Esophagus squamous epithelium (tissue), 4 donors: ENCODE measurements around a stretch of chr16.

DNA sequence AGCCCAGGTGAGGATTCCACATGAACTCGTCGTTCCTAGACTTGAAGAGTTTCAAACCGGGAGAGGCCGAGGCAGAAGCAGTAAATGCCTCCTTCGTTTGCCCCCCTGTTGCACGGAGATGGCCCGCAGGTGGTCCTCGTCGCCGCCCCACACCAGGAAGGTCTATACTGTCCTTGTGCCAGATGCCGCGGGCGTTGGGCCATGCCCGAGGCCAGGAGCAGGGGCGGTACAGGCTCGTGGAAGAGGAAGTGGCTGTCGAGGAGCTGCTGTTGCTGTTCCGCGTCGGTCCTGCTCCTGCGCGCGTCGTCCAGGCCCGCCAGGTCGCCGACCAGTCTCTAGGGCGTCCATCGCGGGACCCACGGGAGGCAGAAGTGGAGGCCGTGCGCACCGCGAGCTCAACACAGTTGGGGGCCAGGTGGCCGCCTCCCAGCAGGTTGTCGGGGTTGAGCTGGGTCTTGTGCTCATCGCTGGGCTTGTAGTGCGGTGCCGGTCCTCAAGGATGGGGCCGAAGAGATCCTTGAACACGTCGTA, 12.9 kb upstream of the C16orf87 start:
- PRO-cap = no peak
- RAMPAGE, long total RNA, 4 experiments = no peak in any of the 4 experiments

GRCh38 chr16:46883174-46883689, 930 bp upstream of the GPT2 start:
- PRO-cap = no peak
- RAMPAGE, long total RNA, 4 experiments = no peak in any of the 4 experiments

GRCh38 chr16:47142354-47143311, 1.1 kb downstream of the NETO2 start:
- PRO-cap = bidirectional peak, plus-strand start at chr16:47142650, minus-strand start at chr16:47142546; unidirectional peak, plus-strand start at chr16:47143178
- RAMPAGE, long total RNA, 4 experiments = no peak in any of the 4 experiments

- PRO-cap = no peak
- RAMPAGE, long total RNA, 4 experiments = no peak in any of the 4 experiments
Measured at GRCh38 chr16:47463777-47464581, 2.8 kb downstream of the PHKB start.

DNA sequence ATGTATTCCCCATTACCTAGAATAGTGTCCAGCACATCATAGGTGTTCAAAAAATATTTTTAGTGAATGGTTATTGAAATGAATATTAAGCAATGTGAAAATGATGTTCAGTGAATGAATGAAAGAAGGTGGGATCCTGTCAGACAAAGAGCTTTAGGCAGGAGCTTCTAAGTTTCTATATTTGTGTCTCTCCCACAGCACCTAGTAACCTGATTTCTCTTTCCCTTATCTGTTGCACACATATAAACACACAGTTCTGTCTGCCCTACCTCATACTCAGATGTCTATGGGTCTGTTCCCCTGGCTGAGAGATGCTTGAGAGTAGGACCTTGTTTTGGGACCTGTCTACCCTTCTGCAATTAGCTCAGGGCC, 6.1 kb upstream of the LONP2 start:
- PRO-cap = no peak
- RAMPAGE, long total RNA, 4 experiments = no peak in any of the 4 experiments

DNA sequence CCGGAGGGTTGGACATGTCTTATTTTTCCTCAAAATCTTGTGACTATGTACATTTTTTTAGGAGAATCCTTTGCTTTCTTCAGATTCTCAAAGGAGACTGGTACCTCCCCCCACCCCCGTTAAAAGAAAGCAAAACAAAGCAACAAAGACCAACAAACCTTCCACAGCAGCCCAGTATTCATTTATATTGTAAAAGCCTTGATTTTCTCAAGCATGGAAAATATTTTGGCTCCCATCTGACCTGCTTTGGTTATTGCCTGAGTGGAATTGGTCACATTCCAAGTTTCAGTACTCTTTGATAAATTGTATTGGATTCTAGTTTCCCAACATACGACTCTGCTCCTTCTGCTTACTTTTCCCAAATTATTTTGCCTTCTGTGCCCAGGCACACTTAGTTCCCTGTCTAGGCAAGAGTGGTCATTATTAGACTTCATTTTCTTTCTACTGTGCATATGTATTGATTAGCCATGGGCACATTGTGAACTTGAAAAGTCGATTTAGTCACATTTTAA, 1.3 kb downstream of the ABCC11 start:
- PRO-cap = no peak
- RAMPAGE, long total RNA, 4 experiments = no peak in any of the 4 experiments

DNA sequence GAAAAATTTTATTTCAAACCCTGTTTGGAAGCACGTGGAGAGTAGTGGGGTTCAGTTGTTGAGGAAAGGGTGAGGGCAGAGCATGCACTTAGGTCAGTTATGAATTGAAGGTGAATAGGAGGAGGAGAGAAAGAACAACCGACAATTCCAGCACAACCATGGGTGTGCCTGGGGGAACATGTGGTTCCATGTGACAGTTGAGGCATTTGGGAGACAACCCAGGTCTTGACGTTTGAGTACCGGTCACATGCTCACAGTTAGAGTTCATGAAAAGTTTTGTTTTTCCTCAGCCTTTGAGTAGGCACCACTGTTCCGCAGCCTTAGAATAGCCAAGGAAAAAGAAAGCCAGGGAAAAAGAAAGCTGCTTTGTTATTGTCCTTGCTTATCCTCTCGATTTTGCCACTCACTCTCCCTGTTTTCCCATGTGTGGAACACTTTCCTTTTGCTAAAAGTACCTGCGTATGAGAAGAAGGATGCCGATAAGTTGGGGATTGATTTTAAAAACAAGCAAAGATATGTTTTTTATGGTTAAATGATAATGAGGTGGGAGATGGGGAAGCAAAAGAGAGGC, 25.6 kb upstream of the ABCC11 start:
- PRO-cap = no peak
- RAMPAGE, long total RNA, 4 experiments = no peak in any of the 4 experiments

GRCh38 chr16:48356901-48357572, 28.2 kb downstream of the SIAH1 start:
- PRO-cap = no peak
- RAMPAGE, long total RNA, 4 experiments = no peak in any of the 4 experiments

- PRO-cap = no peak
- RAMPAGE, long total RNA, 4 experiments = no peak in any of the 4 experiments
Measured at GRCh38 chr16:48361139-48361473, 24.1 kb downstream of the SIAH1 start.

DNA sequence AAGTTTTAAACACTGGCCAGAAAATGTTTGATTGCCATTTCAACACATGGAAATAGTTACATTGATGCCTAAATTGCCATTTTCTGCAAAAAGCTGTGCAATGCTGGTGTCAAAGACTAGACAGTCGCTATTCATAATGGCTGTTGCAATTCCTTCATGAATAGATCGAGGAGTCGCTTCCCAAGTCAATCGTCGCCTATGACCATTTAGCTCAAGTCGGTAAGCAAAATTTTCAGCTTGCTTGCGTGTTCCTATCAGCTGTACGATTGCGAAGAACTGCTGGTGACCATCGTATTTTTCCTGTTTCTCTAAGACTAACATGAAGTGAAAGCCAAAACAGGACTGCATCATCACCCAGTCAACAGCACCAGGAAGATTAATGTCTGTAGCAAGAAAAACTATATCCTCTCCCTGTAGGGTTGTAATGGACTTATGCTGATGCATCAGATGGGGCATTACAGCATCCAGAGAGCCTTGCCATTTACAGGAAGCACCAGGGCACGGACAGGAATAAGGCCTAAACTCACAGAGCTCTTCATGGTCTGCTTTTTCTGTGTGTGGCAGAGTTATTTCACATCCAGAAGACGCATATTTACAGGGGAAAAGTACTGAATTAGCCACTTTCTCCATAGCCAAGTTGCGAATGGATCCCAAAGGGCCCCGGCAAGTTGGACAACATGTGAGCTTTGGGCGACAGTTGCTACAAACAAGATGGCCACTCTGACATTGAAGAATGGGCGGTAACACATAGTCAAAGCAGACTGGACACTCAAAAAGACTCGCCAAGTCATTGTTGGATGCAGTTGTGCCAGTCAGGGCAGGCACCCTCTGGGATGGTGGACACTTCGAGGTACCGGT, 23.4 kb downstream of the SIAH1 start:
- PRO-cap = no peak
- RAMPAGE, long total RNA, 4 experiments = no peak in any of the 4 experiments

- PRO-cap = no peak
- RAMPAGE, long total RNA, 4 experiments = no peak in any of the 4 experiments
Measured at GRCh38 chr16:48373685-48374152, 11.5 kb downstream of the SIAH1 start.

DNA sequence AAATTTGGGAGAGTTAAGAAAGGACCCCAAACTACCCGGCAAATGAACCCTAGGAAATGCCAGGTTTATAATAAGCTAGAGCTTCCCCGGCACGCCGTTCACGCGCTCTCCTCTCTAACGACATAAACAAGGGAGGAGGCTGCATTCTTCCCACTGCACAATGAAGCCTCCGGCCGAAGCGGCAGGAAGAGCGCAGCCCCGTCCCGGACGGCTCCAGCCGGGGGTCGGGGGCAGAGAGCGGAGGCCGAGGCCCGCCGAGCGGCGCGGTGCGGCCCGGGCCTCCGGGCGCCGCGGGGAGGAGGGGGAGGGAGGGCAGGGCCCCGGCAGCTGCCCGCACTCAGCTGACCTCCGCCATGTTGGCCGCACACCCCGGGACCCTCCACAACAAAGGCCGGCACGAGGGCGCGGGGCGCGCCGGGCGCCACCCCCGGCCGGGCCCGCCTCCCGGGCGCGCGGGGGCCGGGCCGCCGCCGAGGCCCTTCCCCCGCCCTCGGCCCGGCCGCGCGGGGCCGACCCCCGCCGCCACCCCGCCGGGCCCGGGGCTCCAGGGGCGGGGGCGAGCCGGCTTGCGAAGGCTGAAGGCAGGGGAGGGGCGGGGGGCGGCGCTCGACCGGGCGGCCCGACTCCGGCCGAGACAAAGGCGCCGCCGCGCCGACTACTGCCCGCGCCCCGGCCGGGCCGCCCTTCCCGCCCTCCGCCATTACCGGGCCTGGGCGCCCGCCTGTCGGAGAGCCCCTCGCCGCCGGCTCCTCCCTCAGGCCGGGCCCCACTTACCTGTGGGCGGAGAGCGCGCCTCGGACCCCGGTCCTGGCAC, 576 bp downstream of the SIAH1 start:
- PRO-cap = bidirectional peak, plus-strand start at position 216 of the sequence, minus-strand start at position 124 of the sequence; bidirectional peak, plus-strand start at position 637 of the sequence, minus-strand start at position 383 of the sequence
- RAMPAGE, long total RNA, 4 experiments = no peak in any of the 4 experiments

DNA sequence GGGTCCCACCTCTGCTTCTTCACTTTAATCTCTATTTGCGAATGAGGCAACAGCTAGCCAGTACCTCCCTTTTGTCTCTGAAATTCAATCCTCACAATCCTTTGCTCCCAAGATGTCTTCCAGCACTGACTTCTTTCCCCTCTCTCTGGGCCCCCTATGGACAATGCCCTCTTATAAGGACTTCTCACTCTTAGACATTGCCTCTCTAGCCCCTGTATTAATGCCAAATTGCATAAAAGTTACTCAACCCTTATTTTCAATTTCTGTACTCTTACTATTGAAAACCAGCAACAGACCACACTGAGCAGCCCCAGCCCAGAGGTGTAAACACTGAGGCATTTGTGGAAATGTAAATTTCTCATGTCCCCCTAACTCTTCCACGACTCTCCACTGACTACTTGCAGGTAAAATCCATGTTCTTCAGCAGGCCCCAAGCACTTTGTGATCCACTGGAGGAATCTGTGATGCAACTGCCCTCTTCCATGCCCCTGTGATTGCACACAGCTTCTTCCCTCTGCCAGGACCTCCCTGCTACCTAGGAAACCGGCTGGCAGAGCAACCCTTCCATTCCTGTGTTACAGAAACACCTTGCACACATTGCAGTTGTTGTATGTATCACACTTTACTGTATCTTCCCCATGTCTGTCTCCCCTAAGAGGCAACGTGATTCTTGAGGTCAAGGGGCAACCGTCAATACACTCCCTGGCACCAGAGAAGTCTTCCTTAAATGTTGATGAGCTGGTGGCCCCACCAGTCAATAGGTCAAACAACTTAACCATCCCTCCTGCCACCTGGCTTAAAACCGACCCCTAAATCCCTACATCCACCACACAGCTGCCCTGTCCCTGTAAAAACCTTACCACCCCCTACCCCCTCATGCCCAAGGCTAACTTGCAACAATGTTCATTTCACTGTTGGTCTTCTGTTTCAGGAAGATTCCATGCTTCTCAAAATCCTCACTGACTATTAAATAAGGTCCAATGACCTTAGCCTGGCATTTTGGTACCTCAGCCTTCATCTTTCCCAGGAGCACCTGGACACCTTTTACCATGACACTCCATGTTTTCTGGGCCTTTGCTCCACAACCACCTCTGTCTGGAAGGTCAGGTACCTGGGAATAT, 4.2 kb downstream of the N4BP1 start:
- PRO-cap = bidirectional peak, plus-strand start at position 520 of the sequence, minus-strand start at position 441 of the sequence
- RAMPAGE, long total RNA, 4 experiments = no peak in any of the 4 experiments

DNA sequence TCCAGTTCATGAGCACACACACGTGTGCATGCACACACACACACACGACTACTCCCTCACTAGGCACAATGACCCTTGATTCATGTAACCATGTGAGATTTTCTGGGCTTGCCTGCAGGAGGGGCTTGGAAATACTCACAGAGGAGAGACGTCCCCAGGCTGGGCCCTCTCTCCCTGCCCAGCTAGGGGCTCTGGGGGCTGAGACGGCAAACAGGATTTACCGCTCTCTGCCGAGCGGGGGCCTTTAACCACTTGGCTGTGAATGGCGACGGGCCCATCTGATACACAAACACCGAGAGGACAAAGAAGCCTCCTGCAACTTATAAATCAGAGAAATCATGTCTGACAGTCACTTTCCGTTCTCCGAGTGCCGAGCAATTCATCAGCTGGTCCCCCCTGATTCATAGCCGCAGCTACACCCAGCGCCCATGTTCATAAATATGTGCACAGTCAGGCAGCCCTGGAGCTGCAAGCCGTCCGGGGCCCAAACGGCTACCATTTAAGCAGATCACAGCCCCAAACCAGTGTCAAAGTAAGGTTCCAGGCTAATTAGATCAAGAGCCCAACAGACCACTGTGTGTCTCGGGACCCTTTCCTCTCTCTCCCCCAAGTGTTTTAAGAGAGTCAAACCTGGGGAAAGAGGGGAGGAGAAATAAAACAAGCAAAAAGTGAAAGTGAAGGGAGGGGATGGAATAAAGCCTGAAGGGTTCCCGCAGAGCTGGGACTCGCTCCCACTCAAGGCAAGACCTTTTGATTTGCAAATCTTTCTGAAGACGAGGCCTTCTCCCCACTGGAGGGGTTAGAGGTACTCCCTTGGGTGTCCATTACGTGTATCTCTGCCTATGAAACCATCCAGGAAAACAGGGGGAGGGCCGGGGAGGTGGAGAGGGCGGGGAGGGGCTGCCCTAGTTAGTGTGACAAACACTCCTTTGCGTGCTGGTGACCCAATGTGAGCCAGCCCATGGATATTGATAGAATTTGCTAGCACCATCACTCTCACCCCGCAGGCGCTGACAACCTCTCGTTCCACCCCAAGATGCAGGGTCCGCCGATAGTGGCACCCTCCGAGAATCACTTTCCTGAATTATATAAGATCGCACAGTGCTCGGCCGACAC, 154.7 kb downstream of the C16orf78 start:
- PRO-cap = no peak
- RAMPAGE, long total RNA, 4 experiments = no peak in any of the 4 experiments

- PRO-cap = unidirectional peak, plus-strand start at chr16:49580817
- RAMPAGE, long total RNA, 4 experiments = no peak in any of the 4 experiments
Measured at GRCh38 chr16:49580753-49580962, 207.1 kb downstream of the C16orf78 start.

GRCh38 chr16:49635597-49636349, 220.1 kb downstream of the ZNF423 start:
- PRO-cap = no peak
- RAMPAGE, long total RNA, 4 experiments = no peak in any of the 4 experiments

DNA sequence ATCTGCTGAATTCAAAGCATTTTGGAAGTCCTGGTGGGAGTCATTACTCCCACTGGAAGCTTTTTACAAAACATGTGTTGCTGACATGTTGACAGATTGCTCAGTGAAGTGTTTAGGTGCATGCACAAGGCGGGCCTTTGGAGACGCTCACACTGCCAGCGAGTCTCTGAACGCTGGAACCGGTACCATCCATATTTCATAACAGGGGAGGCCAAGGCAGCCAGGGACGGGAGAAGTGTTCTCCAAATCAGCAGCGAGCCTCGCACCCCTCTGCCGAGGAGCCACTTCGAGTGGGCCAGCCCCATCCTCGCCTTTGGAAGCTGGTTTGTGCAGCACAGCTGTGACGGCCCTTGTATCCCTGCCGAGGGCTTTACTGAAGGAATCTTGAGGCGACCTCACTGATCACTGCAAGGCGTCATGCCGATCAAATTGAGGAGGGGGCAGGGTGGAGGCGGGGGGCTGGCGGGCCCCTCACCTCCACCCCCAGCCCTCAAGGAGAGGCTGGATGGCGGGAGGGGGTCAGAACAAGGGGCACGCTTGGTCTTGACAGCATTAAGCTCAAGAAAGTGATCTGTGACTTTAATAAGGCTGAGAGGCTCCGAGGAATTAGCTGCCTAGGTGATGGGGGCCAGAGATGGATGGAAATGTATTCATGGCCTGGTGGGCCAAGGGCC, 153.7 kb downstream of the ZNF423 start:
- PRO-cap = unidirectional peak, plus-strand start at position 353 of the sequence
- RAMPAGE, long total RNA, 4 experiments = no peak in any of the 4 experiments

DNA sequence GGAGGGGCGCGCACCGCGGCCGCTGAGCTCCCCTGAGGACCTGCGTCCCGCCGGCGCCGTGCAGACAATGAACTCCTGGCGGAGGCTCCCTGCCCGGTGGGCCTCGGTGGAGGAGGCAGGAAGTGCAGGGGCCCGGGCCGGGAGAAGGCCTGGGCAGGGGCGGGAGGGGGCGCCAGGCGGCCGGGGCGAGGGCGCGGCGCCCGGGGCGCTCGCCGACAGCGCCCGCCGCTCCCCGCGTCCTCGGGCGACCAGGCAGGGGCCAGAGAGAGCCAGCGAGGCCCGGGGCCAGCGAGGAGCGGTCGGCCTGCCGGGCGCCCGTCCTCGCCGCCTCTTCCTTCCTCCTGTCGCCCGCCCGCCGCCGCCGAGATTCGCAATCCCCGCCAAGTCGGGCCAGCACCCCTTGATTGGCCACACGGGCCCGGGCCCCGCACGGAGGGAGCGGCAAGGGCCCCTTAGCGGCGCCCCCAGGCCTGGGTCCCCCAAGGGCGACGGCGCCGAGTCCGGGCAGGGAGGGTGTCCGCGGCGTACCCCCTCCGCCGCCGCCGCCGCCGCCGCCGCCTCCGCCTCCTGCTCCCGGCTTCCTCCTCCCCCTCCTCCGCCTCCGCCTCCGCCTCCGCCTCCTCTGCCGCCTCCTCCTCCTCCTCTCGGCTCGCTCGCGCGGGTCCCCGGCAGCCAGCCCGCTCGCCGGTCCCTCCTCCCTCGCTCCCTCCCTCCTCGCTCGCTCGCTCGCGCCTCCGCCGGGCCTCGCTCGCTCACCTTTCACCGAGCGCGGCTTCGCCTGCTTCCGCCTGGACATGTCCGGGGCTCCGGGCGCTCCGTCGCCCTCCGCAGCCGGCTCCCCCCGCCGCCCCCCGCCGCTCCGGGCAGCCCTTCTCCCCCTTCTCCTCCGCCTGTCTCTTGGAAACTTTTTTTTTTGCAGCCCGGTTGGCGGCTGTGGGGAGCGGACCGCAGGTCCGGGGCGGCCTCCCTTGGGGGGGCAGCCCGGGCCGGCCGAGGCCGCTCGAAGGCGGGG, 627 bp downstream of the ZNF423 start:
- PRO-cap = unidirectional peak, minus-strand start at position 66 of the sequence; bidirectional peak, plus-strand start at position 660 of the sequence, minus-strand start at position 553 of the sequence
- RAMPAGE, long total RNA, 4 experiments = no peak in any of the 4 experiments

DNA sequence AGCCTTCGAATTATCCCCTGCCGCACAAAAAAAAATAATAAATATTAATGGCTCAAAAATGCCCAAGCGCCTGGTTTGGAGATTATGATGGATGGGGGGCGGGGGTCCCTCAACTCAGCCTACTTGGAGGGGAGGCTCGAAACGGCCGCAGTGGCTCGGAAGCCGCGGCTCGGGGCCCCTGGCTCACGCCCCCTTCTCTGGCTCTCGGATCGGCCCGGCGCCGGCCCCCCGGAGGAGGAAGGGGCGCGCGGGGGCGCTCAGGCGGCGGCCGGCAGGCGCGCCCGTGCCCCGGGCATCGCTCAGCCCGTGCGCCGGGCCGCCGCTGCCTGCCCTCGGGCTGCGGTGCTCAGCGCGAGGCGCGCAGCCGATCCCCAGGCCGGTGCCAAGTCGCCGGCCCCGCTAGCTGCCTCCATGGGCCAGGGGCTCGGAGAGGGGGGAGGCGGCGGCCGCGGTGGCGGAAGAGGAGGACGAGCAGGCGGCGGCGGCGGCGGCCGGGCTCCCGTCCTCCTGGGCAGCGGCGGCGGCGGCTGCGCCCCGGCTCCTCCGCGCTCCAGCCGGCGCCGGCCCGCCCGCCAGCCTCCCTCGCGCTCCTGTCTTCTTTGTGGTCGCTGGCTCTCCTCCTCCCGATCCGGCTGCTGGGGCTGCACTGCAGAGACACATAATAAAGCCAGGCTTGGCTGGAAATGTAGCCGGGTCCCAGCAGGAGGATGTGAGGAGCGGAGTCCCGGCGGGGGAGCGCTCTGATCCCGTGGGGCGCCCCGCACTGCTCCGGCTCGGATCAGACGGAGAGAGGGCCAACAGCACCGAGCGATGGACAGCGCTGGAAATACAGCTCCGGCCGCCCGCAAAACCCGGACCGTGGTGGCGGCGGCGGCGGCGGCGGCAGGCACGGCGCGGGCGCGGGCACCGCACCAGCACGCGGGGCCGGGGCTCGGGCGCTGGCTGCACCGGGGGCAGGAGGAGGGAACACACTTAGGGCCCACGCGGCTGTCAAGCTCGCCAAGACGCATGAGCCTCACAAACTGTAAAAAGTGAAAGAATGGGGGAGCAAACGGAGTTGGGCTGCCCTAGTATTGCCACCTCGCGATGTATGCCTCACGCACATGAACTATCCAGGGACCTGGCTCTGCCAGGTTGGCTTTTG, 904 bp upstream of the ZNF423 start:
- PRO-cap = unidirectional peak, minus-strand start at position 637 of the sequence; unidirectional peak, minus-strand start at position 765 of the sequence
- RAMPAGE, long total RNA, 4 experiments = no peak in any of the 4 experiments

- PRO-cap = no peak
- RAMPAGE, long total RNA, 4 experiments = no peak in any of the 4 experiments
Measured at GRCh38 chr16:49923949-49924531, 68.1 kb upstream of the ZNF423 start.